ENCODE measurements around the genes CLASP2 and DCLK3.

GRCh38 chr3:32821531-32822181 is 3.9 kb downstream of the TRIM71 start:
- RRBS: 98% methylated on average over 17 of the region's 45 CpGs

- RRBS: no CpG with 5 or more reads among the region's 1 CpG
Observed at GRCh38 chr3:32833367-32833864, 15.6 kb downstream of the TRIM71 start.

GRCh38 chr3:33000993-33001591 is 49.6 kb downstream of the CCR4 start:
- RRBS: no CpG with 5 or more reads among the region's 5 CpGs

DNA sequence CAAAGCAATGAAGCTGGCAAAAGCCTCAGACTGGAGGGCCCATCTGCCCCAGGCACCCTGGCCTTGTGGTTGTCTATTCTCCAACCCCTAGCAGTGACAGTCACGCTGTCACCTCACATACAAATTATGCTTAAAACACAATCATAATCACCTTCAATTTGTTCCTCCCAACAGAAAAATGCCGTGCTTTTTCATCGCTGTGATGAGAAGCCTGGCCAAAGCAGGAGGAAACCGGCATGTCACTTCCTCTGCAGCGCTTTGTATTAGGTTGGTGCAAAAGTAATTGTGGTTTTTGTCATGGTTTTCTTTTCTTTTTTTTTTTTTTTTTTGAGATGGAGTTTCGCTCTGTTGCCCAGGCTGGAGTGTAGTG is 41.8 kb downstream of the GLB1 start:
- RRBS: no CpG with 5 or more reads among the region's 6 CpGs

- RRBS: no CpG with 5 or more reads among the region's 1 CpG
Observed at GRCh38 chr3:33134115-33134384, 20.2 kb downstream of the CRTAP start.

- RRBS: no CpG with 5 or more reads among the region's 7 CpGs
Observed at GRCh38 chr3:33388302-33389403, 51.6 kb downstream of the UBP1 start.

DNA sequence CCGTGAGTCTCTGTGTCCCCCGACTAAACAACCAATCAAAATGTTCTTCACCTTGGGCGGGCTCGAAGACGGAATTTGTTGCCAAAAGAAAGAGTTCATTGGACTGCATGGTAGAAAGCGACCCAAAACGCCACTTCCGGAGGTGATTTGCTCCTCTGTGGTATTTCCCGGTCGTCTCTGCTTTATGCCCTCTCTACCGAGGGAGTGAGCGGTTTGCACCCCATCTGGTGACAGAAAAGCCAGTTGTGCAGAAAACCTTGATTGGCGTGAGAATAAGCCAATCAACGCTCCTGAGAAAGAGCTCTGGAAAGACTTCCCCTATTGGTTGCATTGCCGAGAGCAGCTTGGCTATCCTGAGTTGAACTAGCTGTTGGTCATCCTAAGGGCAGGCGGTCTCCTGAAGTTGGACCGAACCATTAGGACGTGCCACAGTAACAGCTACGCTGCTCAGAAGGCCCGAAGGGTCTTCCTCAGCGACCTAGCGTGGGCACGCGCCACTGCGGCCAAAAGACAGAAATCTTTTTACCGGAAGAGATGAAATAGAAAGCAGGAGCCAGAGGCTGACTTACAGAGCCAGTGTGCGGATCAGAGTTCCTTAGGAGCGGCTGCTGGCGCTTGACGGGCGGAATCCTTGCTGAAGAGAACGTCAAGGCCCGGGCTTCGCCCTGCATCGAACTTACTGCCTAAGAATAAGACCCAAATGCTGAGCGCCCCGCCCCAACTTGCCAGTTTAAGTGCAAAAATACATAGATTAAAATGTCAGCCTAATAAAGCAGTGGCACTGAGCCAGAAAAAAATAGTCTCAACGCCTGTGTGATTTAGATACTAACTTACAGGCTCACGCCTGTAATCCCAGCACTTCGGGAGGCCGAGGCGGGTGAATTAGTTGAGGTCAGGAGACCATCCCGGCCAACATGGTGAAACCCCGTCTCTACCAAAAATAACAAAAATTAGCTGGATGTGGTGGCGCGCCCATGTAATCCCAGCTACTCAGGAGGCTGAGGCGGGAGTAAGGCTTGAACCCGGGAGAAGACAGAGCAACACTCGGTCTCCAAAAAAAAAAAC is 827 bp upstream of the UBP1 start:
- RRBS: 0% methylated on average over 1 of the region's 49 CpGs

DNA sequence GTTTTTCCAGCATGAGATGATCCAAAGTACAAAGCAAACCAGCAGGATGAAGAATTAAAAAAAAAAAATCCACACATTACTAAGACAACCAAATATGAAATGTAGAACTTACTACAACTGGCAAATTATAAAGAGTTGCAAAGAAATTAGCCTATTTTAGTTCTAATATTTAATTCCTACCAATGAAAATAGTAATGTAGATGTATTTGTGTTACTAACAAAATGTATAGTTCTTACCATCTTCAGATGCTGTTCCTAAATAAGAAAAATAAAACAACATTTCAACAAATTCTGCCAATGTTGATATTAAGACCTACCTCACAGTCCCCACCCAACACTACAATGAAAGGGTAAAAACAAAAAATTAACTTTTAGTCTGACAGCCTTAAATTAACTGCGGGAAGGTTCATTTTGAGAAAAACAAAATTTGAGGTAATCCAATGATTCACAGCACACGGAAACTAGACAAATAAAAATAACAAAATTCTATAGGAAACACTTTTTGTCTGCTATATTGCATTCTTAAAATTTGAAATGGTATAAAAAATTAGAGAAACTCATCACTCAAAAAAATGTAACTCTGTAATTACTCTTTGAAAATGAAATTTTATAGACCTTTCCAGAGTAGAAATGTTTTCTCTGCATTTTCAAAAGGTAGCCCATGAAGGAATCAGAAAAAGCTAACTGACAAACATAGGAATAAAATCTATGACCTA is 123.2 kb downstream of the CLASP2 start:
- RRBS: no CpG with 5 or more reads among the region's 2 CpGs

- RRBS: no CpG with 5 or more reads among the region's 18 CpGs
Observed at GRCh38 chr3:33658574-33659912, 59.0 kb downstream of the CLASP2 start.

DNA sequence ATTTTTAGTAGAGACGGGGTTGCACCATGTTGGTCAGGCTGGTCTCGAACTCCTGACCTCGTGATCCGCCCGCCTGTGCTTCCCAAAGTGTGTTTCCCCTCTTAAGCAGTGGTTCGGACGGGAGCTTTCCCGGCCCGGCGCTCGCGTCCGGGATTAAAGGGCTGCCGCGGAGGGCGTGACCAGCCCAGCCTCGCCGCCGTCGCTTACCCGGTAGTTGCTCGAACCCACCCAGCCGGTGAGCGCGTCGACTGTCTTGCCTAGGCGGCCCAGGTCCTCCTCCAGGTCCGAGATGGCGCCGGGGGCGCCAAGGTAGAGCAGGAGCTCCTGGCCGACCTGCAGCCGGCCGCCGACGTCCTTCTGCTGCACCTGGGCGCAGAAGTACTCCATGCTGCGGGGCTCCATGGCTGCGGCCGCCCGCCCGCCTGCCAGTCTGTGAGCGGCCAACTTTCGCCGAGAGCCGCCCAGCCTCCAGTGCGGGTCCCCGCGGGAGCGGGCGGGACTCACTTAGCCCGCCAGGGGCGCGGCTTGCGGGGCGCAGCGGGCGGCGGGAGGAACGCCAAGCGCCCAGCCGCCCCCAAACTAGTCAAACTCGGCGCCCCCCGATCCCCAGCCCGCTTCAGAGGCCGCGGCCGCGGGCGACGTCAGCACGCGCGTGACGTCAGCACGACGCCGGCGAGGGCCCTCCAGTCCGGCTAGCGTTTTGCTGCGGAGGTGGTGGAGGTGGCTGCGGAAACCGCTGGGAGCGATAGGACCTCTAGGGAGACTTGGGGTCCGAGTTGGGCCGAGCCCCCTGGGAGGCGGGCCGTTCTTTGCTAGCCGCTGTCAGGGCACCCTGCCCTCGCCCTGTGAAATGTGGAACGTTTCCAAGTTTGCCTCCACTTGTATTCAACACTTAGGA is at the start of gene CLASP2:
Gene CLASP2 (minus strand): TSS at position 654 of the 898 bp plus-strand sequence.
- RRBS: 1% methylated on average over 20 of the region's 93 CpGs

DNA sequence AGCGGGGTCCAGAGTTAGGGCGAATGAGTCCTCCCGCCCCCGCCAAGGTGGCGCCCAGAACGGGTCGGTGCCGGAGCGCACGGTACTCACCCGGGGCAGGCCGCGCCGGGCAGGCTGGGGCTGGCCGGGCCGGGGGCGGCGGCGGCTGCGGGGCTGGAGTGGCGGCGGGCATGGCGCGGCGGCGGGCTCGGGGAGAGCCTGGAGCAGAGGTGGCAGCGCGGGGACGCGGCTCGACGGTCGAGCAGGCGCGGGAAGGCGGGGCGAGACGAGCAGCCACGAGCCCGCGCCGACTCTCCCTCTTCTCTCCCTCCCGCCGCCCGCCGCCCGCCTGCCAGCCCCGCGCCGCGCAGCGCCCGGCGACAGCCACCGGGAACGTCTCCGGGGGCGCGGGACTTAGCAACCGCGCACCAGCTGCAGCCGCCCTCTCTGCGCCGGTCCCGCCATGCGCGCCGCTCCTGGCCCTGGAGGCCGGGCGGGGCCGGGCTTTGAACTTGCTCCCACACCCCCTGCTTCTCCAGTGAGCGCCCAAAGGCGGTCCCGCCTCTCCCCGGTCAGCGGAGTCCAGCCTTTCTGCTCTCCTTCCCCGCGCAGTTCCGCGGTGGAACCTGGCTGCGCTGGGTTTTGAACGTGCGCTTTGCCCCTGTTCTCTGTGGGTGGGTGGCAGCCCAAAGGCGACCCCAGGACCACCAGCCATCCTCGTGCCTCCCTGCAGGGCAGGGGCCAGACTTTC is at the start of gene DCLK3:
Gene DCLK3 (minus strand): TSS at position 462 of the 730 bp plus-strand sequence.
- RRBS: 83% methylated on average over 17 of the region's 86 CpGs

- RRBS: 82% methylated on average over 1 of the region's 12 CpGs
Observed at GRCh38 chr3:36855483-36856279, 89.2 kb downstream of the TRANK1 start.

DNA sequence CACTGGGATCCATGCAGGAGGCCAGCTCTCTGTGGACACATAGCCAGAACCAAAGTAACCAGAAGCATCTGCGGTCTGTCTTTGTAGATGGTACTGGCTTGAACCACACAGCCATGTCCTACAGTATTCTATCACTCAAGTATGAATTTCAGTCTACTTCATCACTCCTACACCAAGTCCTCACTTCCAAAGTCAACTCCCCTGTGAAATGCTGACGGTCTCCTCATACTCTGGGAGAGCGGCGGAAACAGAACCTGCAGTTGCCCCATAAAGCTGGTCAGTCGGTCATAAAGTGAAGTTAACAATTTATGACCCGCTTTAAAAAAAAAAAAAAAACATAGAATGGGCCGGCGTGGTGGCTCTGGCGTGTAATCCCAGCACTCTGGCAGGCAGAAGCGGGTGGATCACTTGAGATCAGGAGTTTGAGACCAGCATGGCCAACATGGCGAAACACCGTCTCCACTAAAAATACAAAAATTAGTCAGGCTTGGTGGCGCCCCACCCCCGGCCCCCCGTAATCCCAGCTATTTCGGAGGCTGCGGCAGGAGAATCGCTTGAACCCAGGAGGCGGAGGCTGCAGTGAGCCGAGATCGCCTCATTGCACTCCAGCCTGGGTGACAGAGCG is 2.2 kb downstream of the TRANK1 start:
- RRBS: no CpG with 5 or more reads among the region's 22 CpGs

GRCh38 chr3:36991659-36992595 is 1.0 kb downstream of the EPM2AIP1 start:
- RRBS: no CpG with 5 or more reads among the region's 20 CpGs

DNA sequence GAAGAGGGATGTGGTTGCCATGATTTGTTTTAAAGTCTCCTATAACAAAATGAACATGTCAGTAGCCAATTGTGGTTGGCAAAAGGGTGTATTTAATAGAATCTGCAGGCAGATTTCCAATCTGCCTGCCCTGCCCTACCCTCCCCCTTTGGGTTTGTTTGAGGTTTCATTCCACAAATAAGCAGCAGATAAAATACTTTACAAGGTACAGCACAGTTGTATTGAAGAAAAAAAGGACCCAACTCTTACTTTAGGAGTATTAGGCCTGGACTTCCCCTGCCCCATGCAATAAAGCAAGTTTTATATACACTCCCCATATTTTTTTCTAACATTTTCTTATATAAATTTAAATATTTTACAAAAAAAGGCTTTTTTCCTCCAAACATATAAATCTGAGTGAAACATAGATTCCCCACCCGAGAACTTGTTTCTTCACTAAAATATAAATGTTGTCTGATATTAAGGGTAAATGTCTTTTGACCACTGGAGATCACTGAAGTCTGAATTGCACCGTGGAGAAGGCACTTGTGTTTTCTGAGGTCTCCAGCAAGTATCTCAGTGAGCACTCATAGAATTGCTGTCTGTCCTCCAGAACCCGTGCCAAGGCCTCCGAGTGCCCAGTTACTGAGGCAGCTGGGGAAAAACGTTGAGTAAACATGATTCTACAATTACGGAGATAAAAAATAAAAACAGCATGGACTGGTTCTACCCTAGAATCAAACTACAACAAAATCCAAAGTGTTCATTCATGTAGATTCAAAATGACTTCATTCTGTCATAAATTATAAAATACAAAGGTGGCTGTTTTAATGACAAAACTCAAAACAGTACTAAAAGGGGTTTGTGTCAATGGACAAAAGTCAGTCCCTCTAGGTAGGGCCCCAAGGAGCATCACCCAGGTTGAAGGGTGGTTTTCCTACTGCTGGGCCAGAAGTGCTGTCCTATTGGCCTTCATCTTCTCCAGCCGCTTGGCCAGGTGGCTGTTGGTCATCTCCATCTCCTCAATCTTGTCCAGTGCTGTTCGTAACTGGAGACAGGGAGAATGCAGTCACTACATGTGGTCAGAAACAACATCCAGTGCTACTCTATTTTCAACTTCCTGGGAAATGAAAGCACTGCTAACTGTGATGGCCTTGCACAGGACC is 60.0 kb downstream of the MLH1 start:
- RRBS: no CpG with 5 or more reads among the region's 8 CpGs

- RRBS: no CpG with 5 or more reads among the region's 5 CpGs
Observed at GRCh38 chr3:37140457-37140876, 33.9 kb downstream of the LRRFIP2 start.

DNA sequence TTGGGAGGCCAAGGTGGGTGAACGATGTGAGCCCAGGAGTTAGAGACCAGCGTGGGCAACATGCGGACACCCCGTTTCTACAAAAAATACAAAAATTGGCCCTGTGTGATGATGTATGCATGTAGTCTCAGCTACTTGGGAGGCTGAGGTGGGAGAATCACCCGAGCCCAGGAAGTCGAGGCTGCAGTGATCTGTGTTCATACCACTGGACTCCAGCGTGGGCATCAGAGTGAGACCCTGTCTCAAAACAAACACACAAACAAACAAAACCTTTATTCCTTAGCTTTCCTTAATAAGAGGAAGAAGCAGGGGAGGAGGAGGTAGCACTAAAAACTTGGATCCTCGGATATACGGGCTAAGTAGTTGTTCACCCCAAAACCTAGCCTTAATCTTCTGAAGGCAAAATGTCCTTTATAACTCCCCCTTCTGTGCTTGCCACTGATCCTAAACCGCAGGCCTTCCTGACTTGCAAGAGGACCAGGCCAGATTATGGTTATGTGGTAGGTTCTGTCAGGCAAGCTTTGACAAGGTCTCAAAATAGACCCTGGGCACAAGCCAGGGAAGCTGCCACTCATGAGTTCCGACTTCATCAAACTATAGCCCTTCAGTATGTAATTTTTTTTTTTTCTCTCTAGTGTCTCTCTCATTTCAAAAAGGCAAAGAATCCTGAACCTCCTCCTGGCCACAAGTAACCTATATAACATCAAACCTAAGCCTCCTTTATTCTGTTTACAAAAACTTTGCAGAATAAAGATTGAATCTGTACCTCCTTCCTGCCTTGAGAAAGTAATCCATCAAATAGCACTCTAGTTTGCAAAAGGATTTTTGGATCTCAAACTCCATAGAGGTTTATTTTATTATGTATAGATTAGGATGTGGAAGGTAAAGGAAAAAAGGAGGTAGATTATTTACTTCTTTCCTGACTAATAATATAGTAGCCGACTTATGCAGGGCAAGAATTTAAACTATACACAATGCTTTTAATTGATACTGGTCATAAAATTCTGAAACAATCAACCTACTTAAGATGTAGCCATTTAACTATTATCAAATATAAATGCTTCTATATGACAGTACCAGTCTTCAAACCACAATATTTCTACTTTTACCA is 3.2 kb downstream of the LRRFIP2 start:
- RRBS: no CpG with 5 or more reads among the region's 12 CpGs

- RRBS: no CpG with 5 or more reads among the region's 3 CpGs
Observed at GRCh38 chr3:37417247-37417609, 34.7 kb upstream of the ITGA9 start.

DNA sequence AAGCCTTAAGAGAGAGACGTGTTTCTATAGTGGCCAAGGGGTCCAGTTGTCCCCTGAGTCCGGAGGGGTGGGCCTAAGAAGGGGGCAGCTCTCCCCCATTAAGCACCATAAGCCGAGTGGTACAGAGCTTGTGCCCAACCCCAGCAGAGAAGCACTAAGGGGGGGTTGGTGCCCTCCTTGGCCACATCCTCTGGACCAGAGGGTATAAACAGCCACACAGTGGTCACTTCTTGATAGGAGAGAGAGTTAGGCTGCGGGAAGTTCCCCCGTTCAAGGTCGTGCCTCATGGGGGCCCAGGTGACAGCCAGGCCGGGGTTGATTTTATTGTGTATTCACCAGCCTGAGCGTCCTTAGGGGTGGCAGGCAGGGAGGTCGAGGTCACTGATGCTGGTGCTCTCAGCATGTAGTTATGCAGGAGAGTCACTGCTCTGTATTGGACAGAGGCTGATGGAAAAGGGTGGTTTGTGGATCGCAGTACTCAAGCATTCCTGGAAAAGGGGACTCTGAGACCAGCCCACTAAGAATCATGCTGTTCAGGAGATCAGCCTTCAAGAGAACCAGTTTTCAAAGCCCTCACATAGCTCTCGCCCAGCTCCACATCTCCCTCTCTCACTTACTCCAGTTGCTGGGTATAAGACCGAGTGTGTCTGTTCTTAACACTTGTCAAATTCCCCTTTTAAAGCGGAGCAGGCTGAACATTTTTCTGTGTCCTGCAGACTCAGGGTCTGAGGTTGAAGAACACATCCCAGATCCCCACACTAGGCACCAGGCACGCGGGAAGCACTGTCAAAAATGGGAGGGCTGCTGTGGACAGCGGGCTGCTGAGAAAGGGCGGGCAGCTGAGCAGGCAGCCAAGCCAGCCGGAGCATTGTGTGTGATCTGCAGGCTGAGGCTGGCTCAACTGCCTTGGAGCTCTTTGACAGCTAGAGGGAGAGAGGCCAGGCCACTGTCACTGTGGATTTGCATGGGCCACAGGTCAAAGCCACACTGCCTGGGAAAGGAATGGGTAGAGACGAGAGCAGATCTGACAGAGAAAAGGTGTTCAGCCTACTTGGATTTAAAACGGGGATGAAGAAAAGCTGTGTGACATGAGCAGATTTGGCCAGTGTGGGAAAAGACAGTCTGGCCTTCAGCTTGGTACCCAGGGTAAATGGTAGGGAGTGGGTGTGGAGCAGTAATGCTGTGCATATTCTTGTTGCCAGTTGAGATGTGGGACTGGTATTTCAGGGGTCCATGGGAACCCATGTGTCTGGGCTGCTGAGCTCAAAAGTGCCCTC is 1.8 kb downstream of the ITGA9 start:
- RRBS: 59% methylated on average over 2 of the region's 20 CpGs